Helper T cell (primary cell): ENCODE measurements around a stretch of chr7.

- PRO-cap, 2 experiments: no peak in any of the 2 experiments
Measured at GRCh38 chr7:19116277-19117159, 918 bp downstream of the TWIST1 start.

DNA sequence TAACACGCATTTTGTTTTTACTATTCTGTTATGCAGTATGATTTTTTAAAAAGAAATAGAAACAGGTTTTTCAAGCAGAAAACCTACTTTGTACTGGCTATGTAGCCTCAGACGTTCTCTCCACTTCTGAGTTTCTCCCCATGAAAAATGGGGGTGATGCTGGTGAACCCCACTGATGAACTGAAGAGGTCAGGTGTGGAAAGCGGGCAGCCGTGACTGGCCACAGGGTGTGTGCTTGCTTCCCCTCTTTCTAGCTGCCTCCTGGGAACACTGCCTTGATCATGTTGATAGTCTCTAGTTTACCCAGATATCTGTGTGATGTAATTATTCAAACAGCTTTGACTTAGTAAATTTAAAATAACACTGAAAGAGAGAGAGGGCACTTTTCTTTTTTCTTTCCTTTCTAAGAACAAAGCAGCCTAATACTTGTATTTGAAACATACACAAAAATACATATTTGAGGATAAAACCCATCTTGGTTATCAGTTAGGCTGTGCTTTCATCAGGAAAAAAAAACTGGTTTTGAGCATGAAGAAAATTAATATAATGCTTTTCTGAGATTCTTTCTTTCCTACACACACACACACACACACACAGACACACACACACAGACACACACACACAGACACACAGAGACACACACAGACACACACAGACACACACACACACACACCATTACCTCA lies 76.8 kb downstream of the MACC1 start:
- PRO-cap, 2 experiments: no peak in any of the 2 experiments

GRCh38 chr7:20205593-20206181 lies 11.5 kb downstream of the MACC1 start:
- PRO-cap, 2 experiments: no peak in any of the 2 experiments

GRCh38 chr7:20214876-20215552 lies 2.2 kb downstream of the MACC1 start:
- PRO-cap, 2 experiments: no peak in any of the 2 experiments

GRCh38 chr7:20442273-20442533 lies 111.5 kb downstream of the ITGB8 start:
- PRO-cap, 2 experiments: no peak in any of the 2 experiments

- PRO-cap, 2 experiments: no peak in any of the 2 experiments
Measured at GRCh38 chr7:20777089-20778064, 9.3 kb downstream of the SP8 start.

GRCh38 chr7:20784655-20785298 lies 1.9 kb downstream of the SP8 start:
- PRO-cap, 2 experiments: no peak in any of the 2 experiments

DNA sequence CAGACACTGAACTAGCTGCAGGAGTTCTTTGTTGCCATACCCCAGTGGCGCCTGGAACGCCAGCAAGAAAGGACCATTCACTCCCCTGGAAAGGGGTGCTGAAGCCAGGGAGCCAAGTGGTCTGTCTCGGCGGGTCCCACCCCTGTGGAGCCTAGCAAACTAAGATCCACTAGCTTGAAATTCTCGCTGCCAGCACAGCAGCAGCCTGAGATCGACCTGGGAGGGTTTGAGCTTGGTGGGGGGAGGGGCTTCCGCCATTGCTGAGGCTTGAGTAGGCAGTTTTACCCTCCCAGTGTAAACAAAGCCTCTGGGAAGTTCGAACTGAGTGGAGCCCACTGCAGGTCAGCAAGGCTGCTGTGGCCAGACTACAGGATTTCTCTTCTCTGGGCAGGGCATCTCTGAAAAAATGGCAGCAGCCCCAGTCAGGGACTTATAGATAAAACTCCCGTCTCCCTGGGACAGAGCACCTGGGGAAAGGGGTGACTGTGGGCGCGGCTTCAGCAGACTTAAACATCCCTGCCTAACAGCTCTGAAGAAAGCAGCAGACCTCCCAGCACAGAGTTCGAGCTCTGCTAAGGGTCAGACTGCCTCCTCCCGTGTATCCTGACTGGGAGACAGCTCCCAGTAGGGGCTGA lies 281.1 kb upstream of the SP4 start:
- PRO-cap, 2 experiments: no peak in any of the 2 experiments

- PRO-cap, 2 experiments: no peak in any of the 2 experiments
Measured at GRCh38 chr7:21429408-21430557, 1.9 kb downstream of the SP4 start.

GRCh38 chr7:22104434-22104820 lies 158.7 kb upstream of the CDCA7L start:
- PRO-cap, 2 experiments: no peak in any of the 2 experiments

DNA sequence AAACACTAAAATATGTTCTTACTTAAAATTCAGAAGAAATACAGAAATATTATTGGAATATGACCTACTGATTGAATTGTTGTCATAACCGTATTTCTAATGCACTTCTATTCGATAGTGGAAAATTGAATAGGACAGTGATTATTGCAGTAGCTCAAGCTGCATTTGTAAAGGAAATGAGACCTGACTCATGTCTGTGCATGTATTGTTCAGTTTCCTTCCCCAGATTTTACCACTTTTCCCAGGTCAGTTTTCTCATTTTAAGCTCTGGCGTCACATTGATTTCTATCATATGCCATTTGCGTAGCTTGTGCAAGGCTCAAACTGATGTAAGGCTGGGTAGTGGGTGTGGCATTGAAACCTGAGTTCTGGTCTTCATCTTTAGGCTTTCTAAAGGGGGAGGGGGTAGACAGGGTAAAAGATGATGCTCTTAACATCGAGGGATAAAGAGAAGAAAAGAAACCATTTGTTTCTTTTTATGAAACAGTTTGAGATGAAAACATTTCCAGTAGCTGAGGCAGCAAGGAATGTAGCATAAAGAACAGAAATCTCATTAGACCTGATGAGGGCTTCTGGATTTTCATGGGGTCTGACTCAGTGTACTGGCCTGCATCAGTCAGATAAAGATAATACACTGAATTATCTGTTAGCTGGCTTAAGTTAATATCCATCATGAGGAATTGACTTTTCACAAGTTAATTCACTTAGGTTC lies 182.2 kb upstream of the CDCA7L start:
- PRO-cap, 2 experiments: no peak in any of the 2 experiments

DNA sequence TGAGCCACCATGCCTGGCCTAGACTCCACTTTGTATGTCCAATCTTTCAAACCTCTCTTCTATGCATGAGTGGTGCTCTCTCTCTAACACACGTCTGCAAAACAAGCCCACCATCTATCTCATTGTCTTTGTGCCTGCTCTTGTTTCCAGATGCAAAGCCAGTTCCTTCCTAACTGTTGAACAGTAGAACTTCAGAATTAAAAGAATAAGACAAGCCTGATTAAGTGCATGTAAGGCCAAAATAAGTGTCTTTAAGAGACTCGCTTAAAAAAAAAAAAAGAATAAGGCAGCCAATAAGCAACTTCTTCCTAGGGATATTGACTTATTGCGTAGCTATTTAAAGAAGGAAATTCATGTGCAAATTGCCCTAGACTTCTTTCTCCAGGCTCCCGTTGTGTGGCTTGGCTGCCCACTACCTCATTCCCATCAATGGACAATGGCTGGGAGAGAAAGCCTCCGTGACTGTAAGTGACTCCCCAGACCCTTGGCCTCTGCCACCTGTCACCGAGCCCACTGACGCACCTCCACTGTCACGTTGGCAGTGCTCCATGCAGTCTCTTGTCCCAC lies 89.4 kb upstream of the STEAP1B start:
- PRO-cap, 2 experiments: no peak in any of the 2 experiments

DNA sequence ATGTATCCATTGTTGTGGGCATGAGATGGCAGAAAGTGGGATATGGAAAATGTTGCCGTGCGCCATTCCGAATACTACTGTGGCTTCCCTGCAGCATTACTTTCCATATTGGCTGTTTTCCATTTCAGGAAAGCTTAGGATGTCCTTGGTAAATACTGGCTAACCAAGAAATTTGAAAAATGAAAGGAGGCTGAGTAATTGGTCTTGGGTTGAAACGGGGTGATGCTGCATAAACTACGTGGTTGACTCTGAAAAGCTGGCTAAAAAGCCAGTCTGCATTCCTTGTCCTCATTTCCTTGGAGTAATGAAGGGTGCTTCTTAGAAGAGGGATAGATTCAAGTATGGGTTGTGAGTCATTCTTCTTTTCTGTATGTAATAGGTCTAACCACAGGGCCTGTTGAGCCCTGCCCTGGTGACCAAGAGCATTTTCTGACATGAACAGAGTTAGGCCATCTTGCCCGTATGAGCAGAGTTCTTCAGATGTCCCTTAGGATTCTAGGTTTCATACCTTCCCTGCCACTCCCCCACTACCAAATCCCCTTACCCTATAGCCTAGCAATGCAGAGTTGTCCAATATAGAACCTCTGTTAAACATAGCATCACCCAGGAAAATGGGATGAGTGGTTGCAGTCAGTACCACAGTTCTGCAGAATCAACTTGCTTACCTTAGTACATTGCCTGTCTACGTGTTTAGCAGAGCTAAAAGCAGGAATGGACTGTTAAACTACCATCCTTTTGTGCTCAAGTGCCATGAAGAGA lies 36.4 kb upstream of the TOMM7 start:
- PRO-cap, 2 experiments: no peak in any of the 2 experiments

DNA sequence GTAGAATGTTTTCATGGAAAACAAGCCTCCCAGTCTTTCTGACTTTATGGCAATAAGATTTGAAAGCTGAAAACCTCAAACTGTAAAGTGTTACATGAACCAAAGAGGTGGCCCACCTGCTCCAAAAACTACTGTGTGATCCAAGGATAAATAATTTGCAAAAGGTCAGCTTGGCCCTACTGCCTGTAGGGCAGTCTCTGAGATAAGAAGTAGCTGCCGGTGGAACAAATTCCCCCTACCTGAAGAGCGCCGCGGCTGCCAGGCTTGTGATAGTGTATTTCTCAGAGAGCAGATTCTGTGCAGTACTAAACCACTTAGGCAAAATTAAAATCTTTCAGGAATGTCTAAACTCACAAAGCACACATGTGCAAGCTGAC lies 1.2 kb downstream of the HYCC1 start:
- PRO-cap, 2 experiments: no peak in any of the 2 experiments

- PRO-cap, 2 experiments: no peak in any of the 2 experiments
Measured at GRCh38 chr7:23075621-23076133, 29.9 kb upstream of the KLHL7 start.

DNA sequence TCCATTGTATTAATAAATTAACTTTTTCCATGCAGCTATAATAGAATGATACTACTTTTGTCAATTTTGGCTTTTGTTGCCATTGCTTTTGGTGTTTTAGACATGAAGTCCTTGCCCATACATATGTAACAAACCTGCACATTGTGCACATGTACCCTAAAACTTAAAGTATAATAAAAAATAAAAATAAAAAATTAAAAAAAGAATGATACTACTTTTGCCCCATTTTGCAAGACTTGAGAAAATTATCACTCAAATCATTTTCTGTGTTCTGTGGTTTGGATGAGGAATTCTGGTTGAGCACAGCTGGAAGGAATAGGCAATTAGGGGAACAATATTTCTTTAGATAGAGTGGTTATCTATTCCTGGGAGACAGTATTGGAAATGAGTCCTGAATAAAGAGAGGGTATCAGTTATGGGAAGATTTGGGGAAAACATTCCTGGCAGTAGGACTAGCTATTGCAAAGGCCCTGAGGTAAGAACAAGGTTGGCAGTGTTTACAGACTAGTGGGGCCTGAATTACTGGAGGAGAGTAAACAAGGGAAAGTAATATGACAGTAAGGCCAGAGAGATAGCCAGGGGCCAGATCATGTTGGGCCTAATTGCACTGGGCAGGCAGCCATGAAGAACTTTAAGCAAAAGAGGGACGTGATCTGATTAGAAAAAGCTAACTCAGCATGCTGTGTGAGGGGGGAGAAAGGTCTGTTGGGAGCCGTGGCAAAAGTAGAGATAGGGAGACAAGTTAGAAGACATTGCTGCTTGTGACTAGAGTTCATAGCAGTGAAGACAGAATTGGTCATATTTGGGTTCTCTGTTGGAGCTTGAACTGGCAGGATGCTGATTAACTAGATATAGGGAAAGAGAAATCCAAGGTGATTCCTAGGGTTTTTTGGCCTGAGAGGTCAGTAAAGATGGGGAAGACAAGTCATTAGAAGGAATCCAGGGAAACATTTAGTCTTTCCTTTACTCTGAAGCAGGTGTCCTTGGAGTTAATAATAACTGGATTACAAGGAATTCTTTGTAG lies 9.1 kb downstream of the NUP42 start:
- PRO-cap, 2 experiments: no peak in any of the 2 experiments

- PRO-cap, 2 experiments: no peak in any of the 2 experiments
Measured at GRCh38 chr7:23310445-23311047, 11.4 kb downstream of the MALSU1 start.

- PRO-cap, 2 experiments: no peak in any of the 2 experiments
Measured at GRCh38 chr7:23490734-23491361, 20.6 kb upstream of the IGF2BP3 start.

DNA sequence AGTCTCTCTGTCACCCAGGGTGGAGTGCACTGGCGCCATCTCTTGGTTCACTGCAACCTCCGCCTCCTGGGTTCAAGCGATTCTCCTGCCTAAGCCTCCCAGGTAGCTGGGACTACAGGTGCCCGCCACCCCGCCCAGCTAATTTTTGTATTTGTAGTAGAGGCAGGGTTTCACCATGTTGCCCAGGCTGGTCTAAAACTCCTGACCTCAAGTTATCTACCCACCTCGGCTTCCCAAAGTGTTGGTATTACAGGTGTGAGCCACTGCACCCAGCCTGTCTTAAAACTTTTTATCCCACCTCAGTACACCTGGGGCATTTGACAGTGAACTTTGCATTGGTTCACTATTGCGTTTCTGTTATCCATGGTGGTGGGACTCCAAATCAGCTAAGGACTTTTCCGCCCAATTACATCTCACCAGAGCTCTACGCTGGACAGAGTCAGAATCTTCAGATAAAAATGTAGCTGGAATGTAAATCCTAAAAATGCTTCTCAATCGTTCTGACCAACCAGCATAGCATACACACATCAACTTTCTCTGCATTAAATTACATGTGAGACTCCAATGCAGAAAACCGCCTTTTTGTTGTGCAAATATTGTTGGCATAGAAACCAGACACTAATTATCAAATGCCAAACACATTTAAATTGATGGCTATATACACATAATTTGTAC lies 10.9 kb downstream of the TRA2A start:
- PRO-cap, 2 experiments: no peak in any of the 2 experiments

DNA sequence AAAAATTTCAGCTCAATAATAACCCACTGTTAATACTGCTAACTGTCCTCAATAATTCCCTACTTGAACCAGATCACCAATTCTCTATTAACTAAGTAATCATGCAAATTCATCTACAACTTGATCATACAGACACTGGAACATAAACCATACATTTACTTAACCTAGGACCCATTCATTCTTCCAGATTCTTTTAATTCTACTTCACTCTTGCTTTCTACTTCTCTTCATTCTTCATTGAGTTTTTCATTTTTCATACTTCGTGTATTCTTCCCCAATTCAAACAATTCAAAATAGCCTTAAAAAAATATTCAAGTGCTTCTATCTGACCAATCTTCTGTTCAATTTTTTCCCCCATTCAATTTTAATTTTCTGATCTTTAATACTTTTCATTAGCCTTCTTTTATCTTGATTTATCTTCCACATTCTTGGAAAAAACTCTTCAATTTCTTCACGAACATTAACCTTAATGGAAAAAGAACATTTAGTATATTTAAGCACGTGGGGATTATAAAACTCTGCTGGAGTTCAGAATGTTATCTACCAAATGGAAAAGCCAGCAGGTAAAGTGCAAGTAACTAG lies 9.7 kb downstream of the TRA2A start:
- PRO-cap, 2 experiments: no peak in any of the 2 experiments